Skeletal muscle tissue (tissue), 7 donors: ENCODE measurements around a stretch of chr17.

GRCh38 chr17:67891554-67892325, 66.4 kb downstream of the BPTF start:
- PRO-cap, 3 experiments: no peak in any of the 3 experiments
- RAMPAGE, long total RNA: no peak
- RRBS, 2 experiments: no CpG with 5 or more reads among the region's 8 CpGs

GRCh38 chr17:67893798-67894522, 68.7 kb downstream of the BPTF start:
- PRO-cap, 3 experiments: no peak in any of the 3 experiments
- RAMPAGE, long total RNA: no peak
- RRBS, 2 experiments: no CpG with 5 or more reads among the region's 7 CpGs

GRCh38 chr17:67993350-67994258, 2.7 kb downstream of the C17orf58 start:
- PRO-cap, 3 experiments: peak in 3 of 3 experiments; most common plus-strand start chr17:67993856 (in 3); most common minus-strand start chr17:67993513 (in 3)
- RAMPAGE, long total RNA: no peak
- RRBS, 2 experiments: 1 to 2% methylated on average over 61 of the region's 138 CpGs

DNA sequence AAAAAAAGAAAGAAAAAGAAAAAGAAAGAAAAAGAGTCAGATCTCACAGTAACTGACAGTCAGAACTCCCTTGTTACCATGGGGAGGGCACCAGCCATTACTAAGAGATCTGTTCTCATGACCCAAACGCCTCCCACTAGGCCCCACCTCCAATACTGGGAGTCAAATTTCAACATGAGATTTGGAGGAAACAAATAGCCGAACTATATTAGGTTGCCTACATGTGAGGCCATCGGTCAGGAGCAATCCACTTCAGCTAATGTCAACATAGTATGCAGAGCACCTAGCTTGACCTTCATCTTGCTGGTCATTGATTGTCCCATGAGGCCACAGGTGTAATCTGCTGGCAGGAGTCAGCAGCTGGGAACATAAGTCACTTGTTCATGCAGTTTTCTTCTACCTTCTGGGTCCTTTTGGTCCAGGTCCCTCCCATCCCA, 6.1 kb upstream of the KPNA2 start:
- PRO-cap, 3 experiments: no peak in any of the 3 experiments
- RAMPAGE, long total RNA: no peak
- RRBS, 2 experiments: no CpG with 5 or more reads among the region's 3 CpGs

DNA sequence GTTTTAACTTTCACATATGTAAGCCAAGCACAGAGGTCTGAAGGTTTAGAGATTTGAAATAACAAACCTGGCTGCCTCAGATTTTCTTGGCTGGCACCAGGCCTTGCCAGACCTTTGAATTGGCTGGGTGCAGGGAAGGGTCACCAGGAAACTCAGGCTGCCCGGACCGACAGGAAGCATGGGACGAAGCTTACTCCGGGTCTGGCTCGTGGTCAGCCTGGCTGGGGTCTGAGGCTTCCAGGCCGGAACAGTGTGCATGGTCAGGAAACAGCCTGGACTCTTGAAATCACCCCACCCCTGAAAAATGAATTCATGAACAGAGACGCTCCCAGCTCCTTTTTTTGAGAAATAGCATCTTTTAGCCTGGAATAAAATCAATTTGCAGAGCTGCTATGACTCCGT, 35.1 kb downstream of the KPNA2 start:
- PRO-cap, 3 experiments: no peak in any of the 3 experiments
- RAMPAGE, long total RNA: no peak
- RRBS, 2 experiments: no CpG with 5 or more reads among the region's 8 CpGs

GRCh38 chr17:68168639-68169108, 79.2 kb upstream of the AMZ2 start:
- PRO-cap, 3 experiments: no peak in any of the 3 experiments
- RAMPAGE, long total RNA: no peak
- RRBS, 2 experiments: no CpG with 5 or more reads among the region's 7 CpGs

DNA sequence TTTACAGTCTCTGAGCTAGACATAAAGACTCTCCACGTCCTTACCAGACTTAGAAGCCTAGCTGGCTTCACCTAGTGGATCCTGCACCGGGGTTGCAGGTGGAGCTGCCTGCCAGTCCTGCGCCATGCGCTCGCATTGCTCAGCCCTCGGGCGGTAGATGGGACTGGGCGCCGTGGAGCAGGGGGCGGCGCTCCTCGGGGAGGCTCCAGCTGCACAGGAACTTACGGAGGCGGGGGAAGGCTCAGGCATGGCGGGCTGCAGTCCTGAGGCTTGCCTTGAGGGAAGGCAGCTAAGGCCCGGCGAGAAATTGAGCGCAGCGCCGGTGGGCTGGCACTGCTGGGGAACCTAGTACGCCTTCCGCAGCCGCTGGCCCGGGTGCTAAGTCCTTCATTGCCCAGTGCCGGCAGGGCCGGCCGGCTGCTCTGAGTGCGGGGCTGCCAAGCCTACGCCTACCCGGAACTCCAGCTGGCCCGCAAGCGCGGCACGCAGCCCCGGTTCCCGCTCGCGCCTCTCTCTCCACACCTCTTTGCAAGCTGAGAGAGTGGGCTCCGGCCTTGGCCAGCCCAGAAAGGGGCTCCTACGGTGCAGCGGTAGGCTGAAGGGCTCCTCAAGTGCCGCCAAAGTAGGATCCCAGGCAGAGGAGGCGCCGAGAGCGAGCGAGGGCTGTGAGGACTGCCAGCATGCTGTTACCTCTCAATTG, 78.5 kb upstream of the AMZ2 start:
- PRO-cap, 3 experiments: no peak in any of the 3 experiments
- RAMPAGE, long total RNA: no peak
- RRBS, 2 experiments: no CpG with 5 or more reads among the region's 46 CpGs

DNA sequence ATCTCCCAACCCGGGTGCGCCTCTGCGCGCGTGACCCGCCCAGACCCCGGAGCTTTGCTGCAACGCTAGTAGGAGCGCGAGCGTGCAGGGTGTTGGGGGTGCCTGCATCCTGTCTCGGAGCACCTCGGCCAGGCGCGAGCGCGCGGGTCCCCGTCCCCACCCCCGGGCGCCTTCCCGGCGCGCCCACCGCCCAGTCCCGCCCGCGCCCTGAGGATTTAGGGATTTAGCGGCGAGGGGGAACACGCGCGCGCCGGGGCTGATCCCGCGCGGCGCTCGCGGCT, 284 bp downstream of the ARSG start:
- PRO-cap, 3 experiments: no peak in any of the 3 experiments
- RAMPAGE, long total RNA: no peak
- RRBS, 2 experiments: 1 to 2% methylated on average over 38 of the region's 41 CpGs

GRCh38 chr17:68379569-68380214, 77.6 kb downstream of the WIPI1 start:
- PRO-cap, 3 experiments: no peak in any of the 3 experiments
- RAMPAGE, long total RNA: no peak
- RRBS, 2 experiments: no CpG with 5 or more reads among the region's 8 CpGs

DNA sequence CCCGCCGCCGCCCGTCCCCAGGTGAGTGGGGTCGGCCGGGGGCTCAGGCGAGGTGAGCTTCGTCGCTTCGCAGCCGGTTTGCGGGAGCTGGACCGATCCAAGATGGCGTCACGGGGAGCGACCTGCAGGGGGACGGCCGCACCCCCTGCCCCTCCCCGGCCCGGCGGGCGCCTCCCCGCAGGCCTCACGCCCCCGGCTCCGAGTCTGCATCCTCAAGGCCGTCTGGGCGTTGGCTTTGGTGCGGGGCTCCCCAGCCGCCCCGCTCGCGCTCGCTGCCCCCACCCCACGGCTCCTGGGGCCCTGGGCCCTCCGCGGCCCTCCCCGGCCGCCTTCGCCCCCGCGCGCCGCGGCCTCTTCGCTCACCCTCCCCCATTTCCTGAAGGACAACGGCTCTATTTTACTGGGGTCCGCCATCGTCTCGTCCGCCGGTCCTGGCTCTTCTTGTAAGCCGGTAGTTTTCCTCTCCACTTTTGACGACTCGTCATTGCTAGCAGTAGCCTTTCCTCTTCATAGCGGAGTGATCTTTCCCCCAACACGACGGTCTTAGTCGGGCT, 375 bp downstream of the PRKAR1A start:
- PRO-cap, 3 experiments: peak in 2 of 3 experiments; most common plus-strand start position 201 of the sequence (in 2); most common minus-strand start position 442 of the sequence (in 1)
- RAMPAGE, long total RNA: no peak
- RRBS, 2 experiments: 1 to 2% methylated on average over 23 to 28 of the region's 59 CpGs

GRCh38 chr17:68575883-68576200, 25.3 kb downstream of the FAM20A start:
- PRO-cap, 3 experiments: no peak in any of the 3 experiments
- RAMPAGE, long total RNA: no peak
- RRBS, 2 experiments: no CpG with 5 or more reads among the region's 3 CpGs

- PRO-cap, 3 experiments: no peak in any of the 3 experiments
- RAMPAGE, long total RNA: no peak
- RRBS, 2 experiments: no CpG with 5 or more reads among the region's 3 CpGs
These were observed 21.9 kb downstream of the FAM20A start for GRCh38 chr17:68579255-68579673.

GRCh38 chr17:68952970-68953919, 1.9 kb downstream of the ABCA8 start:
- PRO-cap, 3 experiments: no peak in any of the 3 experiments
- RAMPAGE, long total RNA: no peak
- RRBS, 2 experiments: no CpG with 5 or more reads among the region's 5 CpGs

- PRO-cap, 3 experiments: no peak in any of the 3 experiments
- RAMPAGE, long total RNA: no peak
- RRBS, 2 experiments: 96% methylated on average over 3 of the region's 10 CpGs; no CpG with 5 or more reads in 1 of the 2 experiments
These were observed 5.0 kb upstream of the ABCA9 start for GRCh38 chr17:69065484-69066319.

- PRO-cap, 3 experiments: no peak in any of the 3 experiments
- RAMPAGE, long total RNA: no peak
- RRBS, 2 experiments: no CpG with 5 or more reads among the region's 13 CpGs
These were observed 24.2 kb upstream of the ABCA9 start for GRCh38 chr17:69084840-69085476.

- PRO-cap, 3 experiments: no peak in any of the 3 experiments
- RAMPAGE, long total RNA: no peak
- RRBS, 2 experiments: no CpG with 5 or more reads among the region's 3 CpGs
These were observed 23.8 kb downstream of the ABCA6 start for GRCh38 chr17:69117712-69118526.

GRCh38 chr17:69147315-69148070, 5.8 kb upstream of the ABCA6 start:
- PRO-cap, 3 experiments: no peak in any of the 3 experiments
- RAMPAGE, long total RNA: no peak
- RRBS, 2 experiments: no CpG with 5 or more reads among the region's 5 CpGs

DNA sequence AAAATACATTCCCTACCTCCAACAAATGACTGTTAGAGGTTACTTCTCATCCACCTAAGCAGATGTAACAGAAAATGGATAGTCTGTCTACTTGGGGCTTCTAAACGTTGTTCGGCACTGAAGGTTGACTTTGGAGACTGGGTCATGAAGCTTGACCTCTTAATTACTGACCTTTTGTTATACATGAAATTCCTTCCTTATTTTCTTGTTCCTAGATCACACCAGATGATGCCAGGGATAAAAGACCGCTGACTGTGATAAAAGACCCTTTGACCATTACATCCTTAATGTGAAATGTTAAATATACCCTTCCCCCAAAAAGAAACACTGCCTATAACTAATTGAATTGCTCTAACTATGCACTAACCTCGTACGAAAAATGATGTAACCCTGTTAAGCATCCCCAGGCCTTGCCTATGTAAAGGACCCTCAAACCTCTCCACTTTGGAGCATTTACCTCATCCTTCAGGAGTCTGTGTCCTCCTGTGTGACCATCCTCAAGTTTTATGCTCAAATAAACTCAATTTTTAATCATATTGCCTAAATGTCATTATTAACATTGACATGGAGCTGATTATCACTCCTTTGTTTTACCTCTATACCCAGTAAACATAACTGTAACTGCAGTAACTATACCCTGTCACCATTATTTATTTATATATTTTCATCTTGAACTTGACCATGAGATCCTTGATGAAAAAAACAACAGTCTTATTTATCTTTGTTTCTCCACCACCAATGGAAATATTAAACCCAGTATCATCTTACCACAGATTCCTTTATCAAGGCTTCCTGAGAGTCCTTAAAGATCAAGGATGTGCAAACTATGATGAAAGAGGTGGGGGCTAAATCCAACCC, 3.7 kb downstream of the ABCA5 start:
- PRO-cap, 3 experiments: no peak in any of the 3 experiments
- RAMPAGE, long total RNA: no peak
- RRBS, 2 experiments: no CpG with 5 or more reads among the region's 5 CpGs

GRCh38 chr17:69327412-69327994, 570 bp upstream of the ABCA5 start:
- PRO-cap, 3 experiments: peak in 3 of 3 experiments; most common minus-strand start chr17:69327673 (in 3)
- RAMPAGE, long total RNA: no peak
- RRBS, 2 experiments: no CpG with 5 or more reads among the region's 27 CpGs

DNA sequence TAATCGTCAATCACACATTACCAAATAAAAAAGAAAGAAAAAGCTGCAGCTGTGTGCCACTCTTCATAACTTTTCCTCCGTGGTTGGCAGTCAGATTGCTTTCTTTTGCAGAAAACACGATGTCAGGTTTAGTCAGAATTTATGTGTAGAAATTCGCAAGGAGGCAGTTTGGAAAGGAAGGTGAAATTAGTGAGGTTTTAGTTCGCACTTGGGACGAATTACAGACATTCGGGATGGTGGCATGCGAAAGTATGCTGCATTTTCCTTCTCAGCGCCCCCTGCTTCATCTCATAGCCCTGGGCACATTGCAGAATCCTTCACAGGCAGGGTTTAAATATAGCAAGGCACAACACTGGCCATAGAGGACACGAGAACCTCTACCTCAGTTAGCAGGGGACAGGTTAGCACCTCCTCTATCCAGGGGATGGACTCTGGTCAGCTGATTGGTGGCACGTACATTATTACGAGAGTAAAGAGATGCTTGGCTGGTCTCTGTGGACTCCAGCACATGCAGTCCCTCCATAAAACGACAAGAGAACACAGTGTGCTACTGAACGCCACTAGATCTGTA, 47.4 kb downstream of the MAP2K6 start:
- PRO-cap, 3 experiments: peak in 1 of 3 experiments; most common plus-strand start position 513 of the sequence (in 1); most common minus-strand start position 290 of the sequence (in 1)
- RAMPAGE, long total RNA: no peak
- RRBS, 2 experiments: no CpG with 5 or more reads among the region's 14 CpGs